PC-3 (cell line): ENCODE data around the gene CACNG5.

DNA sequence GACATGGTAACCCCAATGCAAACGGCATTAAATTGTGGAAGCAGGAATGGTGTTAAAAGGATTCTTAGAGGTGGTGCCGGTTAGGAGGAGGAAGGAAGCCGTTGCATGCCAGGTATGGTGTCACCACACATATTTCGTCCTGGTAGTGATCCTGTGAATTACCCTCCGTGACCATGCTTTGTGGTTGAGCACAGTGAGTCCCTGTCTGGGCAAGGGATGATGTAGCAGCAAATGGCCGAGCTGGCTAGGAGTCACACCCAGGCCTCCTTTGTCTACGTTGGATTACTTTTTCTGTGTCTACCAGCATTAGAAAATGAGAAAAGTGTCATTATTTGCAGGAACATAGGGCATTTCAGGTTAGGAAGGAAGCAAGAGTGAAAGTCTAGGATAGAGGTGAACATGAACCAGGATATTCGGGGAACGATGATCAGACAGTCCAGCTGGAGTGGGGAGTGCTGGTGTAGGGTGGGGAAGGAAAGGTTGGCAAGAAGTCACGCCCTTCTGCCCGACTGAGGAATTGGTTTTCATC lies 123.4 kb downstream of the PRKCA start:
- RAMPAGE, long total RNA: no peak

GRCh38 chr17:66682405-66682736 lies 152.5 kb upstream of the CACNG5 start:
- RAMPAGE, long total RNA: no peak

DNA sequence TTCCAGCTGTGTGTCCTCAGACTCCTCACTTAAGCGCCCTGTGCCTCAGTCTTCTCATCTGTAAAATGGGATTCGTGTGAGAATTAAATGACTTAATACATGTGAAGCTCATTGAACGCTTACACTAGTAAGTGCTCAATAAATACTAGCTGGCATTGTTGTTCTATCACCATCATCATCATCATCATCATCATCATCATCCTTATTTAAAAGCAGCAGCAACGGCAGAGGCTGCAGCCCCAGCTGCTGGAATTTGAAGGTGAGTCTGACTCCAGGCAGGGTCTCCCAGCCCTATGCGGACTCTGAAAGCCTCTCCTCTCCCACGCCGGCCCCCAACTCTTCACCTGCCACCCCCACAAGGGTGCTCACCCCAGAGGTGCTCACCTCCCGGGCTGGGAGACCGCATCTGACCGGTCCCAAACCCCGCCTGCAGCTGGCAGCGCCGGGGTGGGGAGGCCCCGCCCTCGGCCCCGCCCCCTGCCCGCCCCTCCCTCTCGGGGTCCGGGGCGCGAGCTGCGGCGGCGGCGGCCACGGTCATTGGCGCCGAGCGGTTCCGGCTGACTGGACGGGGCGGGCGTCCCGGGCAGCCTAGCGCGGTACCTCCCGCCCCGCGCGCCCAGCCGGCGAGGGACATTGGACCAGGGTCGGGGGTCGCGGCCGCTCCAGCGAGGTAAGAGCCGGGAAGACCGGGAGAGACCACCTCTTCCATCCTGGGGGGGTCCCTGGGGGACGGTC lies at the start of gene CACNG5:
Gene CACNG5, plus strand, starts transcription at position 537 of the 735 bp plus-strand sequence.
- RAMPAGE, long total RNA: no peak

DNA sequence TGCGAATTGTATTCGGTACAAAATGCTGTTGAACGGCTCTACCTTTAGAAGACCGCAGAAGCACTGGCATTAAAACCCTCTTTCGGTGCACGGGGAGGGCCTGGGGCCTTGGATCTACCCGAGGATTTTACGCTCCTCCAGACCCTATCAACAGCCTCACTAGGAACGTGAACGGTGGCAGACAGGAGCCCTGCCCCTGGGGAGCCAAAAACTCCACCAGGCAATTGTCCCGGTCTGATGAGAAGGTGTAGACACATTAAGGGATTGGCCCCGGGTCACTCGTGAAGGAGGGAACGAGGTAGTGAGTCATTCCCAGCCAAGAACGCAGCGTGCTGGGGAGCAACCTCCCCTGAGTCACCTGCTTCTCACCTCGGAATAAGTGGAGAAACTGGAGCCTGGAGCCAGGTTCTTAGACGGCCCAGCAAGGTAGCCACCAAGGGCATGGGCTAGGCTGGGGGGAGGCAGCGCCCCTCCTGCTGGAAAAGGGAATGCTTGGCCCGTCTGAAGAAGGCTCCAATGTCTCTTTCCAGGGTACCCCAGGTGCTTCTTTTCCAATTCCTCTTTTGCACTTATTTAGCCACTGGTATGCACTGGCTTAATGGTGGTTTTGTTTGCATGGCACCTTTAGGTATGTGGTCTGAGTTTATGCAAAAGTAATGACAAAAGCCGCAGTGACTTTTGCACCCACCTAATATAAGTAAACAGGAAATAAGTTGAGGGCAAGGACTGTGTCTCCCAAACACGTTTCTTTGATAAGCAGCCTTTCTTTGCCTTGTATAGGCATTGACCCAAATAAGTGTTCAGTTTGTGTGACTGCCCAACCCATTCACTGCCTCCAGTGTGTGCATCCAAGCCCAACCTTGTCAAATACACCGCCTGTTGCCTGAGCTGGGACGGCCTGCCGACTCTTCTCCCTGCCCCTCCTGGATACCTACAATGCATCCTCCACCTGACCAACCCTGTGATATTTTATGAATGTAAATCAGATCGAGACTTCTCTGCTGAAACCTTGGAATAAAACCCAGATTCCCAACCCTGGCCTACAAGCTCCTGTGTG lies 1.8 kb upstream of the HELZ start:
- RAMPAGE, long total RNA: no peak

DNA sequence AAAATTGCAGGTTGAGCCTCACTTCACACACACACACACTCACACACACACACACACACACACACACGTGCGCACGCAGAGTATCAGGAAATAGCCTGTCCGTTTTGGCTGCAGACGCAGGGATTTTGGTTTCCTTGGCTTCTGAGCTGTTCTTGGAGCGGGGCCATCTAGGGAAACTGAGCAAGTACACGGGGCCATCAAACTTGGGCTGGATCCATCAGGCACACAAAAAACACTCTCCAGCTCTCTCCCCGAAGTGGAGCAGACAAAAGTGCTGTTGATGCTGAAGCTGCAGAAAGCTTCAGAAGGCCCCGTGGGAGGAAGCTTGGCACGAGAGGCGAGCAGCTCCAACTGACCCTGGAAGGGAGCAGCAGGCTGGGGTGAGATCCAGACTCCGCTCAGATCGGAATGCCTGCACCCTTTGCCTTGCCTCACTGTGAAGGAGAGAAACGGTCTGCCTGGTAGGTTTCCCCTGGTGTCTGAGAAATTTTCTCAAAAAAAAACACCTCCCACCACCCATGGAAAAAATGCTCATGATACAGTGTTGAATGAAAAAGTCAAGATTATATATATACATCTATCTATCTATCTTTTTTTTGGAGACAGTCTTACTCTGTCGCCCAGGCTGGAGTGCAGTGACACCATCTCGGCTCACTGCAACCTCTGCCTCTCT lies 44.6 kb upstream of the HELZ start:
- RAMPAGE, long total RNA: no peak

- RAMPAGE, long total RNA: no peak
Measured at GRCh38 chr17:67360836-67361292, 5.5 kb downstream of the PSMD12 start.

- RAMPAGE, long total RNA: no peak
Measured at GRCh38 chr17:67365564-67366173, 708 bp downstream of the PSMD12 start.

GRCh38 chr17:67490447-67490984 lies 113.4 kb downstream of the PITPNC1 start:
- RAMPAGE, long total RNA: no peak

GRCh38 chr17:67574252-67575174 lies 143.2 kb upstream of the NOL11 start:
- RAMPAGE, long total RNA: no peak

- RAMPAGE, long total RNA: no peak
Measured at GRCh38 chr17:67582586-67583224, 135.0 kb upstream of the NOL11 start.

GRCh38 chr17:67635107-67635679 lies 82.5 kb upstream of the NOL11 start:
- RAMPAGE, long total RNA: no peak

DNA sequence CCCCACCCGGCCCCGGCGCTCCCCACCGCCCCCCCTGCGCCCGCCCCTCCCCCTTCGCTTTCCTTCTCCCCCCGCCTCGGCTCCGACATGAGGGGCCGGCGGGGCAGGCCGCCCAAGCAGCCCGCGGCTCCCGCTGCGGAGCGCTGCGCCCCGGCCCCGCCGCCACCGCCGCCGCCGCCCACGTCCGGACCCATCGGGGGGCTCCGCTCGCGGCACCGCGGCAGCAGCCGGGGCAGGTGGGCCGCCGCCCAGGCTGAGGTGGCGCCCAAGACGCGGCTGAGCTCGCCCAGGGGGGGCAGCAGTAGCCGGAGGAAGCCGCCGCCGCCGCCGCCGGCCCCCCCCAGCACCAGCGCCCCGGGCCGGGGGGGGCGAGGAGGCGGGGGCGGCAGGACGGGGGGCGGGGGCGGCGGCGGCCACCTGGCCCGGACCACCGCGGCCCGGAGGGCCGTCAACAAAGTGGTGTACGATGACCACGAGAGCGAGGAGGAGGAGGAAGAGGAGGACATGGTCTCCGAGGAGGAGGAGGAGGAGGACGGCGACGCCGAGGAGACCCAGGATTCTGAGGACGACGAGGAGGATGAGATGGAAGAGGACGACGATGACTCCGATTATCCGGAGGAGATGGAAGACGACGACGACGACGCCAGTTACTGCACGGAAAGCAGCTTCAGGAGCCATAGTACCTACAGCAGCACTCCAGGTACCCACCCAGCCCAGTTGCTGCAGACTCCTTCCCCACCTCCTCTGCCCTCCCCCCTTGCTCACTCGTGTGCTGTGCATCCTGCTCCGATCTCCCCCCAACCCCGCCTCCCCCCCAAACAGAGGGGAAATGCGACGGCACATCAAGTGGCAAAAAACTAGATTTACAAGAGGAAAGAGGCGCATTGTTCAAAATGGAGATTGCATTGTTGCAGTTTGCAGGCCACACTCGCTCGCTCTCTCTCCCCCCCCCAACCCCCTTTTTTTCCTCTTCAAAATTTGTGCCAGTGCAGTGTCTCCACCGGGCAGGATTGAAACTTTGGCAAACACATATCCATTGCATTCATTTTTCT lies 661 bp downstream of the BPTF start:
- RAMPAGE, long total RNA: no peak

DNA sequence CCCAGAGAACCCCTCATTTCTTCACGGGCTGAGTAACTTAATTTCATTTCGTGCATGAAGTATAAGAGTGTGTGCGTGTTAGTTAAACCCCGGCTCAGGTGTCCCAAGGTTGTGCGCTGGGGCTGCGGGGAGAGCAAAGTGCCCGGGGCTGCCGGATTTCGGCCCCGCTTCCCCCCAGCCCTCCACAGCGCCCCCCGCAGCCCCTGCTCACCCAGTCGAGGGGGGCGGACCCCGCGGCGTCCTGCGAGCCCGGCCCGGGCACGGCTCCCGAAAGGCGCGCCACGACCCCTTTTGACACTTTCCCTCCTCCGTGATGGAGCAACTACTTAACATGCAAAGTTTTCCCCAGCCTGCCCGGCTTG lies 756 bp downstream of the C17orf58 start:
- RAMPAGE, long total RNA: no peak

DNA sequence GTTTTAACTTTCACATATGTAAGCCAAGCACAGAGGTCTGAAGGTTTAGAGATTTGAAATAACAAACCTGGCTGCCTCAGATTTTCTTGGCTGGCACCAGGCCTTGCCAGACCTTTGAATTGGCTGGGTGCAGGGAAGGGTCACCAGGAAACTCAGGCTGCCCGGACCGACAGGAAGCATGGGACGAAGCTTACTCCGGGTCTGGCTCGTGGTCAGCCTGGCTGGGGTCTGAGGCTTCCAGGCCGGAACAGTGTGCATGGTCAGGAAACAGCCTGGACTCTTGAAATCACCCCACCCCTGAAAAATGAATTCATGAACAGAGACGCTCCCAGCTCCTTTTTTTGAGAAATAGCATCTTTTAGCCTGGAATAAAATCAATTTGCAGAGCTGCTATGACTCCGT lies 35.1 kb downstream of the KPNA2 start:
- RAMPAGE, long total RNA: no peak

DNA sequence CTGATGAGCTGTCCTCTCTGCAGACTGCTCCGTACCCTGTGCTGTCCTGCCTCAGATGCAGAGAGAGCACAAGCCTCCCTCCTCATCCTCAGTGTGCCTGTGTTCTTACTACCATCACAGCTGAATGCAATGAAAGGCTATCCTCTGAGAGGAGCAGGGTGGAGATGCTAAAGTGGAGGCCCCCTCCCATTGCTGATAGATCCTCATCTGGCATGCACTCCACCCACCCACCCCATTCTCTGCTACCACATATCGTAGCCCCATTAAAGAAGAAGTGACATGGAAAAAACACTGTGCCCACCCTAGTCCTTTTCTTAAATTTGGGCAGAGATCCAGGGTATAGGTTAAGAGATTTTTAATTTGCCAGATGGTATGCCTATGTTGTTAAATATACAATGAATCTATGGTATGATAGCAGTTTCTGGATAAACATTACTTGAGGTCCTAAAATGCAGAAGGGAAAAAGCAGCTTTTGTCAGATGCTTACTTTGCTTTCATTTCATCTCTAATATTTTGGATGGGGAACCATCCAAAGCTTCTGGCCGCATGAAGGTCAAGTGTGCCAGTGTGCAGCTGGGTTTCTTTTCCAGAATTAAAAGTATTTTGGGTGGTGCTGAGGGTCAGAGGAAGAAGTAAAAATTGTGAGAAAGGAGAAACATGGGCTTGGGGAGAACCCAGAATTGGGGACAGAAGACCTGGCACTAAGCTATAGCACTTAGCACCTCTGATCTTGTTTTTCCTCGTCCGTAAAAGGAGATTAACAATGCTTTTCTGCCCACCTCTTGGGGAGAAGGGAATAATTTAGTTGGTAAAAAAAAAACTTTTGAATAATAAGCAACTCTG lies 93.3 kb downstream of the KPNA2 start:
- RAMPAGE, long total RNA: no peak

GRCh38 chr17:68182653-68183652 lies 64.9 kb upstream of the AMZ2 start:
- RAMPAGE, long total RNA: no peak

DNA sequence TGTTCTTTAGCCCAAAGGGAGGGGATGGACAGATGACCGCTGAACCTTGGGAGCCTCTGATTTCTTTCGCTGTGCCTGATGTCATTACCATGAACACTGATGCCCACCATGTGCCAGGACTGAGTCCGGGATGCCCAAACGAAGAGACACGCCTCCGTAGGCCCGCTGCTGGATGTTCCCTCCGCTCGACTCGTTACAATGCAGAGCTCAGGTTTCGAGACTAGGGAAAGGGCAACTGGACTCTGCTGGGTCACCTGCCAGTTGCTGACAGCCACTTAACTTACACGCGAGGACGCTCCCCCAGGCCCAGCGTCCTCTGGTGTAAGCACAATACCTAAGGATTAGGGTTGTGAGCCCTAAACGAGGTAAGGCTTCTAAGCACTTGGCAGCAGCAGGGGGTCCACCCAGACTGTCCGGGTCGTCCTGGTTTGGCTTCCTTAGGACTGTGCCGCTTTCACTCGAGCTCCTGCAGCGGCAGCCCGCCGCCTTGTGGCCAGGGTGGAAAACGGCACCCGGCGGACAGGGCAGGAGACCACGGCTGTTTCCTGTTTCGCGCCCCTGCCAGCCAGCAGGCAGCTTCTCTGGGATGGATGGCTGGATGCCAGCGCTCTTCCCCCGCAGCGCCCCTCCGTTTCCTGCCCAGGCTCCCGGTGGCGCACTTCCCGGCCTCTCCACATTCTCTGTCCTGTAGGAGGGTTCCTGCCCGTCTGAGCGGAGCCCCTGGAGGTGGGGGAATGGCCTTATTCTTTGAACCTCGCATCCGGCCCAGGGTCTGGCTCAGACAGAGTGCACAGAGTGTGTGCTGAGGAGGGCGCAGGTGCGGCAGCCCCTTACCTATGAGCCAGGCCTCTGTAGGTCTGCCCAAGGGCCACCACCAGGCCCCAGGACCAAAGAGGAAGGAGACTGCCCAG lies 47.1 kb upstream of the AMZ2 start:
- RAMPAGE, long total RNA: no peak

- RAMPAGE, long total RNA: no peak
Measured at GRCh38 chr17:68206296-68206601, 41.6 kb upstream of the AMZ2 start.

DNA sequence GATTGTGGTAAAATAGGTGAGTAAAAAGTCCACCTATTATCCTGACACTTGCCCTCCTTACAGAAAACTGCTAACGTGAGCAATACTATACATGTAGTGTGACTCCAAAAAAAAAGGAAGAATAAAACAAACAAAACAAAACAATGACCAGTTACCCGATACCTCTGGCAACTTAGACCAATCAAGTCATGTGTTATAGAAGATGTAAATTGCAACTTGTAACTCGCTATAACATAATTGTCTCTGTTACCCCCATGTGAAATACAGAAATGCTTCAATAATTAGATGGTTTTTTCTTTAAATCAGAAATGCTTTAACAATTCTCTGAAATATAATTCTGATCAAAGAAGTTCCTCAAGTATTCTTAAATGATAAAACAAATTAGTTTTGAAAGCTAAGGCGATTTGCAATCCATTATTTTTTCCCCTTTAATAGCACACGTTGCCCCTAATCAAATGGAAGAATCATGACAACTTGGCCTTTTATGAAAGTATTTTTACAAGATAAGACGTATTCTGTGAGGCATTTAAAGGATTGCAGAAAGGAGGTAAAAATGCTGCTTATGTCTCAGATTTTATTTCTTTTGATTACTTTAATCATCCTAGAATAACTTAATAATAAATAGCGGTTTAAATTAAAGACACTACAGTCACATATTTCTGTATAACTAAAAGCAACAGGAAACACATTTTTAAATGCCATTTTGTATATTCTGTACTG lies 20.0 kb downstream of the AMZ2 start:
- RAMPAGE, long total RNA: no peak

DNA sequence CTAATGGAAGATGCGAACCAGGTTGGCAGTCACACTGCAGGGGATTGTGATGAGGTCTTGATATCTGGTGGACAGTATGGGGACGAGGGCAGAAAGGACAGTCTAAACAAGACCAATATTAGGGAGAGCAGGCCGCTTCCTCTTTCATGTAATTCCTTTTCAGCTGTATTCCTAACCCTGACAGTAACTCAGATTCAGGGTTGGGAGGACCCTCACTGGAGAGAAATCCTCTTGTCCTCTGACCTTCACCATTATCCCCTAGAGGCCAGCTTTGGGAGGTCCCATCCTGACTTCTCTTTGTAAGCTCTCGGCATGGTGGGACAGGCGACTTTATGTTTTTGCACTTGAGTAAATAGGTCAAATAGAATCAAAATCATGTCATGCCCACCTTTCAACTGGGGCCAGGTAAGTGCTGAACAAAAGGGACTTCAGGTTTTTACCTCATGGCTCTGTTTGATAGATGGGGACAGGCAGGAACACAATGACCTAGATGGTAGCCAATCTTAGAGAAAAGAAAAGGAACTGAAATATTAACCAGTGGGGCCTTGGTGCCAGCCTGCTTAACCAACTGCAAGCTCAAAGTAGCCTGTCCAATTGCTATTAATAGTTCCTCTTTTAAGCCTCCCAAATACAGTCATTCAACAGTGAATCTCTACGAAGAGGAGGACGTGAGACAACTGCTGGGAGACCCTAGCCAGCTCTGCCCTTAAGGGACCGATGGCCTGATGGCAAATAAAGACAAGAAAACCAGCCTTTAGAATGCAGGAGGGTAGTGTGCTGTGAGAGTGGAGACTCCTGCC lies 27.9 kb downstream of the ARSG start:
- RAMPAGE, long total RNA: no peak